Cardiac ventricle fibroblast (primary cell): ENCODE measurements around a stretch of chr1.

DNA sequence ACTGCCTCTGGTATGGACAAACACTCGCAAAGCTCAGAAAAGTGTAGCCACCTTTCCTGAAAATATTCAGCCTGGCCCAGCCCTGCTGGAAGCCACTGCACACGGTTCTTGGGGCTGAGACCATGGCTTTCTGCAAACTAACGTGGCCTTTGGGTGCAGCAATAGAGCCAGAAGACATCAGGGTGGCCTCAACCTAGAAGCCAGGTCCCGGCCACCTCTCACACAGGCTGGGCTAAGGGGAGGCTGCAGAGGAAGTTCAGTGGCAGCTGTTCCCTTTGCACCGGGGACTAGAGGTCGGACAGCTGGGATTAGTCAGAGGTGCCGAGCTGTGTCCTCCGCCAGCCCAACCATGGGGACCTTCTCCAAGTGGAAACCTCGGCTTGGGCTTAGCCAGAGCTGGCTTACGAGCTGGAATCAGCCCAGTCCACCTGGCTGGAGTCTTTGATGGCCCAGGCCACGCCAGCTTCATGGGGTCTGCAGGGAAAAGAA, 107.2 kb downstream of the SPSB1 start:
- RAMPAGE, long total RNA = no peak

- RAMPAGE, long total RNA = no peak
Measured at GRCh38 chr1:9428267-9429359, 110.7 kb upstream of the SLC25A33 start.

DNA sequence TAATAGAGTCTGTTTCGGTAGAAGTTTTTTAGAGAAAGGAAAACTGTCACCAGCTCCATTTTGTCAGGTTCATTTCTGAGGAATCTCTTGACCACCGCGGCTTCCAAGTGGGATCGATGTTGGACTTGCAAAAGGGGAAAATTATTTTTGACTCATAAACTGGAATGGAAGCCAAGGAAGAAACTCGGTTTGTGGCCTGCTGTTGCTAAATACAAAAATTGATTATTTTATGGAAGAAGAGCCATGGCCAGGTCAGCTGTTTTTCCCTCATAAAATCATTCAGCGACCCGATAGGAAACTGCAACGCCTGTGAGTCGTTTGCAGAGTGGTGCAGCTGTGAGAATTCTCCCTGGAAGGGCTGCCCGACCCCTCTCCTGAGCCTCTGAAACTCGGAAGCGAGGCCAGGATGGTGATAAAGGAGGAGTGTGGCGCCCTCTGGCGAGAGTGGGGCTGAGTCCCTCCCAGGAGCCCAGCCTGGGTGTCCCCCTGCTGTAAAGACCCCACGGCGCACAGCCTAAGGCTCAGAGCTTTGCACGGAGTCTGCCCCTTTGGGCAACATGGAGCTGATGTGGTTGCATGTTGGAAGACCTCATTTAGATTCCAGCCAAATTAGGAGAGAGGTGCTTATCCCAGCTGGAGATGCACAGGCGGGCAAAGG, 83.6 kb upstream of the SLC25A33 start:
- RAMPAGE, long total RNA = no peak

GRCh38 chr1:9482278-9482833, 56.9 kb upstream of the SLC25A33 start:
- RAMPAGE, long total RNA = no peak

- RAMPAGE, long total RNA = no peak
Measured at GRCh38 chr1:9653176-9653892, 1.8 kb downstream of the PIK3CD start.

DNA sequence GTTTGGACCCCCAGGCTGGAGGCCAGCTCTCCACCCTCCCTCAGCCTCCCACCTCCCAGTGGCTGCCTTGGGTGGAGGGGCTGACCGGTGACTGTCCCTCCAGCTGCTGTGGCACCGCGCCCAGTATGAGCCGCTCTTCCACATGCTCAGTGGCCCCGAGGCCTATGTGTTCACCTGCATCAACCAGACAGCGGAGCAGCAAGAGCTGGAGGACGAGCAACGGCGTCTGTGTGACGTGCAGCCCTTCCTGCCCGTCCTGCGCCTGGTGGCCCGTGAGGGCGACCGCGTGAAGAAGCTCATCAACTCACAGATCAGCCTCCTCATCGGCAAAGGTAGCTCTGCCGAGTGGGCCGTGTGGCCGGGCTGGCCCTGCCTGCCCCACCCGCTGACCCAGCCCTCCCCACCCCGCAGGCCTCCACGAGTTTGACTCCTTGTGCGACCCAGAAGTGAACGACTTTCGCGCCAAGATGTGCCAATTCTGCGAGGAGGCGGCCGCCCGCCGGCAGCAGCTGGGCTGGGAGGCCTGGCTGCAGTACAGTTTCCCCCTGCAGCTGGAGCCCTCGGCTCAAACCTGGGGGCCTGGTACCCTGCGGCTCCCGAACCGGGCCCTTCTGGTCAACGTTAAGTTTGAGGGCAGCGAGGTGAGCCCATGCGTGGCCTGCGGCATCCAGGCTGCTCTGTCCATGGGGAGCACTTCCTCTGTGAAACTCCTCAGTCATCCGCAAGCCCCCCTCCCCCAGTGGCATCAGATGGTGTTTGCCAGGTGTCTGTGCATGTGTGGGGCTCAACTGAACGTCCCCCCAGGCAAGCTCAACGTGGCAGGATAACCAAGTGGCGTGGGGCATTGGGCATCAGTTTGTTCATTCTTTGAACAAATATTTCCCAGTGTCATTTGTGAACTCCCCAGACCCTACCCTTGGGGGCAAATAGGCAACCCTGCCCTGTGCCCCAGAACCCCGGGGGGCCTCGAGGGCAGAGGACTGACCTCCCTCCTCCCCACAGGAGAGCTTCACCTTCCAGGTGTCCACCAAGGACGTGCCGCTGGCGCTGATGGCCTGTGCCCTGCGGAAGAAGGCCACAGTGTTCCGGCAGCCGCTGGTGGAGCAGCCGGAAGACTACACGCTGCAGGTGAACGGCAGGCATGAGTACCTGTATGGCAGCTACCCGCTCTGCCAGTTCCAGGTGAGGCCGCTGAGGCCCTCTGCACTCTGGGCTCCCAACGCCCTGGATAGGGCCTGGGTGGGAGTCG, 64.3 kb downstream of the PIK3CD start:
- RAMPAGE, long total RNA = no peak

GRCh38 chr1:9723801-9724587, 72.5 kb downstream of the PIK3CD start:
- RAMPAGE, long total RNA = no peak

GRCh38 chr1:9910452-9911530, 722 bp upstream of the CTNNBIP1 start:
- RAMPAGE, long total RNA = no peak

GRCh38 chr1:10179246-10180102, 30.9 kb upstream of the KIF1B start:
- RAMPAGE, long total RNA = no peak

DNA sequence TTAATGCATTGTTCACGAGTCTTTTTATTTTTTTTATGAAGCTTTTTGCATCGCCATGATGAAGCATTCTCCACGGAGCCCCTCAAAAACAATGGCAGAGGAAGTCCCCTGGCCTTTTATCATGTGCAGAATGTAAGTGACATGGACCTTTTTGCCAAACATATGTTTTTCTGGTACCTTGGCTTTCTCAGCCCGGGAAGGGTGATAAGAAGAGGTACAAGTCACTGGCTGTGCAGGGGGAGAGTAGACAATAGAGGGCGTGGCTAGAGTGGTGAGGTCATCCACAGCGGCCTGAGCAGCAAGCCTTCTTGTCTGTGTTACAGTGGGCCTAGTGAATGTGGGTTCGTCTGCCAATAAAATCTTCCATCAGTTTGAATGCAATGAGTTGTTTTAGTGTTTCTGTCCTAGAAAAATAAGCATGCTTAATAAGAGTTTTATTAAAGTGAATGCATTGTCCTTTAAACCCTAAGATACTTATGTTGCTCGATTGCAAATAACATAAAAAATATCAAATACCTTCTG, 59.1 kb upstream of the PGD start:
- RAMPAGE, long total RNA = no peak

GRCh38 chr1:10419253-10420202, 10.7 kb upstream of the CENPS start:
- RAMPAGE, long total RNA = no peak

DNA sequence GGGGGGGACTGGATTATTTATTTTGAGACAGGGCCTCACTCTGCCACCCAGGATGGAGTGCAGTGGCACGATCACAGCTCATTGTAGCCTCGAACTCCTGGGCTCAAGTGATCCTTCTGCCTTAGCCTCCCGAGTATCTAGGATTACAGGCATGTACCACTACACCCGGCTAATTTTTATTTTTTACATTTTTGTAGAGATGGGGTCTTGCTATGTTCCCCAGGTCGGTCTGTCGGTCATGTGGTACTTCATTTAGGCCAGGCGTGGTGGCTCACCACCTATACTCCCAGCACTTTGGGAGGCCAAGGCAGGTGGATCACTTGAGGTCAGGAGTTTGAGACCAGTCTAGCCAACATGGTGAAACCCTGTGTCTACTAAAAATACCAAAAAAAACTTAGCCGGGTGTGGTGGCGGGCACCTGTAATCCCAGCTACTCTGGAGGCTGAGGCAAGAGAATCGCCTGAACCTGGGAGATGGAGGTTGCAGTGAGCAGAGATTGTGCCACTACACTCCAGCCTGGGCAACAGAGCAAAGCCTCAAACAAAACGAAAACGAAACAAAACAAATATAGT, 7.4 kb downstream of the CORT start:
- RAMPAGE, long total RNA = no peak

DNA sequence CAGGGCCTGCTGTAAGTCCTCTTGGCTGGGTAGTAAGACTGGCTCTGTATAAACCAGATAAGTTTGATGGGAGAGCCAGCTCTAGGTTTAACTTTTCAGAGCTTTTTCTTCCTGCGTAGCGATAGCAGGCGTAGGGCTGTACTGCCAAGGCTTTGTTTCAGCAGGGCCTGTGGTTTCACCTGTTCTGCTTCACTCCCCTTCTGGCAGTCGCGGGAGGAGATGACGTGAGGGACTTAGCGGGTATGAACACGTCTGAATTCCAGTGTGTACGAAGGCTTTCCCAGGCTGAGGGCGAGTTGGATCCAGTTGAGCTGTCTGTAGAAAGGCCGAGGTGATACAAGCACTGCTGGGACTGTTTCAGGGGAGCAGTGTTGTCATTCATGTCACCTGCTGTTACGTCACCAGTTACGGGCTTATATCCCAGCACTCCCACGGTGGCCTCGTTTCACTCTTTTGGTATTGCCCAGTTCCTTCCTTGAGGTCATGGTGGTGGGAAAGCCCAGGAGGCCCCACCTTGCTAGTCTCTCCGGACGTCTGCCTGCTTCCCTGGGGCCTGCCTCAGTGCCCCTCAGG, 21.2 kb downstream of the PEX14 start:
- RAMPAGE, long total RNA = no peak

- RAMPAGE, long total RNA = no peak
Measured at GRCh38 chr1:10496597-10496843, 21.8 kb downstream of the PEX14 start.

GRCh38 chr1:10528242-10528922, 53.6 kb downstream of the PEX14 start:
- RAMPAGE, long total RNA = no peak

- RAMPAGE, long total RNA = no peak
Measured at GRCh38 chr1:10528923-10529564, 54.3 kb downstream of the PEX14 start.

DNA sequence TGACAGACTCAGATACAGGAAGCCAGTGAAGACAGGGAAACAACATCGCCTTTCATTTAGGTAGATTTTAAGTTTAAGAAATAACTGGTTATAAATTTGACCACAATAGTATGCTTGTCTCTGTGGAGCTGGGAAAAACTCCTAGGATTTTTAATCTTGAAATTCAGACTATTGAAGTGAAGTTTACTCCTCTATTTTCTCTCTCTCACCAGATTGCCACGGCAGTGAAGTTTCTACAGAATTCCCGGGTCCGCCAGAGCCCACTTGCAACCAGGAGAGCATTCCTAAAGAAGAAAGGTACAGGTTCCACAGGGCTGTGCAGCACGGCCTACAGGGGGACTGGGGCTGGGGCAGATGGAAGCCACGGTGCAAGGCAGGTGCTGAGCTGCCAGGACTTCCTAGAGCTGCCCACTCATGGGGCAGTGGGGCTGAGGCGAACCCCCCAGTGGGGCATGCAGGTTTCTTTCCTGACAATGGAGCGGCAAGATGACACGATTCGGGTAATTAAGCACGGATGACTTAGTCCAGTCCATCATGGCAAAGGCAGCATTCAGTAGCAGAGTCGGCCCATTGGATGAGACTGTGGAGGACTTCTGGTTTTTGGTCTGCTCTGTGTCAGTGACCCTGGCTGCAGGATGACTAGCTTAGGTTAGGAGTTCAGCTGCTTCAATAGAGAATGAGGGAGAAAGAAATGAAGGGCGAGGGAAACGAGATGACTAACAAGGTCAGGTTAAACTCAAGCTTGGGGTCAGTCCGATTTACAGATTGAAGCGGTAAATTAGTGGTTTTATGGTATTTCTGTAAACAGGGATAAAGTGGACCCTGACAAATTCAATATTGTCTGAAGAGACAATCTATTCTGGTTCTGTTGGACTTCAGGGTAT, 61.5 kb downstream of the PEX14 start:
- RAMPAGE, long total RNA = no peak

GRCh38 chr1:10632155-10633026, 157.6 kb downstream of the PEX14 start:
- RAMPAGE, long total RNA = no peak

DNA sequence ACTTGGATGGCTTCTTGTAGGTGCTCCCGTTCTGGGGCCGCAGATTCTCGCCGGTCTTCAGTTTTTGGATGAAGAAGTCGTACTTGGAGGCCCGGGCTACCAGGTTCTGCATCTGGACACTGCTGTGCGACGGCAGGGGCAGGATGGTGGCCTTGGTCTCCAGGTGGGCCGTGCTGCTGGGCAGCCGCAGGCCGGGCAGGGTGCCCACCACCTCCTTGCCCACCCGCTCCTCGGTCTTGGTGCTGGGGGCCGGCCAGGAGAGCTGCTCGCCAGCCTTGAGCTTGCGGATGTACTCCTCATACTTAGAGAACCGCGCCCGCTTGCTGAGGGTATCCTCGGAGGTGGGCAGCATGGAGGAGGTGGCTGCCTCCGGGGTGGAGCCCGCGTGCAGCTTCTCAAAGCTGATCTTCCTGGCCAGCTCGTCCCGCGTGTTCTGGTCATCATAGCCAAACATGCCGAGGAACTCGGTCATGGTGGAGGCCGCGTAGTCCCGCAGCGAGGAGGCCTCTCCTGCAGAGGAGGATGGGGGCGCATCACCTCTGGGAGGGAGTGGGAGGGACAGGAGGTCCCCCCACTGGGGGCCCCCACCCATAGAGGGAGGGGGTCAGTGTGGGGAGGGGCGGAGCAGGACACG, 136.3 kb downstream of the CASZ1 start:
- RAMPAGE, long total RNA = no peak

- RAMPAGE, long total RNA = no peak
Measured at GRCh38 chr1:10736612-10737126, 59.8 kb downstream of the CASZ1 start.